Transverse colon (tissue), 4 donors: ENCODE results near the gene SMIM35.

- PRO-cap, result no peak
- RAMPAGE, long total RNA, 4 experiments, result no peak in any of the 4 experiments
Observed at GRCh38 chr11:116828928-116829421, 732 bp upstream of the APOC3 start.

GRCh38 chr11:116833271-116833745, 3.6 kb downstream of the APOC3 start:
- PRO-cap, result no peak
- RAMPAGE, long total RNA, 4 experiments, result no peak in any of the 4 experiments

DNA sequence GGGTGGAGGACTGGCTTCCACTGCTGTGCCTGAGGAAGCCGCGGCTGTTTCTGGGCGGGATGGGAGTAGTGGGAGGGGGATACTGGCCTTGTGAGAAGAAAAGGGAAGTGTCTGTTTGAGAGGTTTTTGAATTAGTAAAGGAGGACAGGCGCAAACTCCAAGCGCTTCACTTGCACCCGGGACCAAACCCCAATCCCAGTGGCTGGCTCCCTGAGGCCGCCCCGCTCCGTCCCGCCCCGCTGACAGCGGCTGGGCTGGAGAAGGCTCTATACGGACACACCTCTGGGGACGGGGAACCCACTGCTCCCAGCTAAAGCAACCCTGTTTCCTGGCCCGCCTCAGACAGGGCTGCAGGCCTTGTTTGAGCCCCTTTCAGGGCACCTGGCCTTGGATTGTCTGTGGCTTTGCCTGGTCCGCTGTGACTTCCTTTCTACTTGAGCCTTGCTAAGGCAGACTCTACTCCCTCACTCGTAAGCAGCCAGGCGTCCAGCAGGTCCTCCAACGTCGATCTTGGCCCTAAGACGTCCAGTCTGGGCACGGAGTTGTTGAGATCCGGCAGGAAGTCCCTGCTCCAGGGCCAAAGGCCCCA, 2.2 kb downstream of the APOA1 start:
- PRO-cap, result unidirectional peak, minus-strand start at position 512 of the sequence
- RAMPAGE, long total RNA, 4 experiments, result no peak in any of the 4 experiments

DNA sequence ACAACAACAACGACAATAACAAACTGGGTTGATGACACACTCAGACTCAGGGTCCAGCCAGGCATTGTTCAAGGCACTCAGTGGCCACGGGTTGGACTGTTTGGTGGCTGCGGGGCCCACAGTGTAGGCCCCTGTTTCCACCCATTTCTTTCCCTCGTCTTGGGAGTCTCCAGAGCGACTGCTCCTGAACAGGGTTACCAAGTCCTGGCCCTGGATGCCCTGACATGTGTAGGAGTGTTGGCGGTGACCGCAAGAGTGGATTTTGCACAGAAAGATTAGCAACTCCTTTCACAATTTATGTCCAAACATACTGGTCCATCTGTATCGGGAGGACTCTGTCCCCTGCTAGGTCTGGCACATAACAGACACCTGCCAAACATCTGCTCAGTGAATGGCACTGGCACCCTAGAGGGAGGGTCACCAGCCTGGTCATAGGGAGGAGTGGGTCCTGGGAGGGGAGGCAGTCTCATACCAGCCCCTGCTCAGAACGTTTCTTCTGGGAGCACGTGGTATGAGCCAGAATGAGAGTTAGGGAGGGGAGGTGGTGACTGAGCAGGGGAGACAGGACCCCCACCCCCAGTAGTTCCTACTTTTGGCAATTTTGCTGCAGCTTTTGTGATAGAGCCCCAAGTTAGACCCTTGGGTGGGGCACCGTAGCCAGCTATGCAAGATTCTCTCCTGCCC, 3.4 kb upstream of the APOA1 start:
- PRO-cap, result no peak
- RAMPAGE, long total RNA, 4 experiments, result no peak in any of the 4 experiments

GRCh38 chr11:116849931-116850874, 12.8 kb upstream of the APOA1 start:
- PRO-cap, result no peak
- RAMPAGE, long total RNA, 4 experiments, result no peak in any of the 4 experiments

DNA sequence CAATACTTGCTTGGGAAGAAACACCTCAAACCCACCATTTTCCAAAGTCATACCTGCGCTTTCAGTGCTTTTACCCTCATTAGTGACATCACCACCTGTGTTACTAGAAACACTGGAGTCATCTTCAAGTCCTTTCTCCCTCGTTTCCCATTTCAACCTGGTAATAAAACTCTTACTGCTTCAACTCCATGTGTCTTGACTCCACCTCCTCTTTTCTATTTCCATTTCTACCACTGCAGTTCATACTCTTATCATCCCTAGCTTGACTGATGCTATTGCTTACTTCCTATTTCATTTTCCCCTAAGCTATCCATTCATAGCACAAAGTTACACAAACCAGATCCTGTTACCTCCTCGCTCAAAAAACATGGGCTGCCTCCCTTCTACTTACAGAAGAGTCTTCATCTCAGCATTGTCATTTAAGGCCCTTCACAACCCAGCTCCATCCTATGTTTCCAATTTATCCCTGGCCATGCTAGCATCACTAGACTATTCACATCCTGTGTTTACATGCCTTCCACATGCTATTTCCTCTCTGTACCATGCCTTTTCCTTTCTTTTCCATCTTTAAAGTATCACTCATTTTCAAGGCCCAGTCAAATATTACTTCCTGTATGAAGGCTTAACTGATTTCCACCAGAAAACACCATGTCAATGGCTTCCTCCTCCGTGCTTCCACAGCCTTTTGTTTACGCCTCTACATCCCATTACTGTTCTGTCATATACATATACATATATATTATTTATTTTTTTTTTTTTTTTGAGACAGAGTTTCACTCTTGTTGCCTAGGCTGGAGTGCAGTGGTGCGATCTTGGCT, 62.9 kb upstream of the APOA1 start:
- PRO-cap, result no peak
- RAMPAGE, long total RNA, 4 experiments, result no peak in any of the 4 experiments

DNA sequence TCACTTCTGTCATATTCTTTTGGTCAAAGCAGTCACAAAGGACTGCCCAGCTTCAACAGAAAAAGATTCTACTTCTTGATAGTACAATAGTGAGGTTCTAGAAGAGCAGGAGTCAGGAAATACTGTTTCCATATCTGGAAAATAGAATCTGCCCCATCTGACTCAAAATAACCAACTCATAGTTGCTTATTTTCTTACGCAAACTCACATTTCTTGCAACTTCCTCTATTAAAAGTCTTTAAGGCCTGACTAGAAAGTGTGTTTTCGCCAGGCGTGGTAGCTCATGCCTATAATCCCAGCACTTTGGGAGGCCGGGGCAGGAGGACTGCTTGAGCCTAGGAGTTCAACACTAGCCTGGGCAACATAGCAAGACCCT, 116.8 kb downstream of the SIK3 start:
- PRO-cap, result no peak
- RAMPAGE, long total RNA, 4 experiments, result no peak in any of the 4 experiments

- PRO-cap, result unidirectional peak, plus-strand start at chr11:116984465
- RAMPAGE, long total RNA, 4 experiments, result no peak in any of the 4 experiments
Observed at GRCh38 chr11:116984128-116984656, 114.0 kb downstream of the SIK3 start.

DNA sequence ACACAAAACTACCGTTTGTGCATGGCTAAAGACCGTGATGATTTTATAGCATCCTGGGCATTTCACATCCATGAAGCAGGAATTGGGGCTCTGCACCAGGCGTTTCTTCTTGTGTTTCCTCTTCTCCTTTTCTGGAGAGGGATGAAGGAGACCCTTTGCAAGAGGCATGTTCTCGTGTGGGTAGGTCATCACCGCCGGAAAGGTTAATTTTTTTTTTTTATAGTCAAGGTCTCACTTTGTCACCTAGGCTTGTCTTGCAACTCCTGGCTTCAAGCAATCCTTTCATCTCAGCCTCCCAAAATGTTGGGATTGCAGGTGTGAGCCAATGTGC, 62.4 kb downstream of the SIK3 start:
- PRO-cap, result unidirectional peak, minus-strand start at position 202 of the sequence
- RAMPAGE, long total RNA, 4 experiments, result no peak in any of the 4 experiments

DNA sequence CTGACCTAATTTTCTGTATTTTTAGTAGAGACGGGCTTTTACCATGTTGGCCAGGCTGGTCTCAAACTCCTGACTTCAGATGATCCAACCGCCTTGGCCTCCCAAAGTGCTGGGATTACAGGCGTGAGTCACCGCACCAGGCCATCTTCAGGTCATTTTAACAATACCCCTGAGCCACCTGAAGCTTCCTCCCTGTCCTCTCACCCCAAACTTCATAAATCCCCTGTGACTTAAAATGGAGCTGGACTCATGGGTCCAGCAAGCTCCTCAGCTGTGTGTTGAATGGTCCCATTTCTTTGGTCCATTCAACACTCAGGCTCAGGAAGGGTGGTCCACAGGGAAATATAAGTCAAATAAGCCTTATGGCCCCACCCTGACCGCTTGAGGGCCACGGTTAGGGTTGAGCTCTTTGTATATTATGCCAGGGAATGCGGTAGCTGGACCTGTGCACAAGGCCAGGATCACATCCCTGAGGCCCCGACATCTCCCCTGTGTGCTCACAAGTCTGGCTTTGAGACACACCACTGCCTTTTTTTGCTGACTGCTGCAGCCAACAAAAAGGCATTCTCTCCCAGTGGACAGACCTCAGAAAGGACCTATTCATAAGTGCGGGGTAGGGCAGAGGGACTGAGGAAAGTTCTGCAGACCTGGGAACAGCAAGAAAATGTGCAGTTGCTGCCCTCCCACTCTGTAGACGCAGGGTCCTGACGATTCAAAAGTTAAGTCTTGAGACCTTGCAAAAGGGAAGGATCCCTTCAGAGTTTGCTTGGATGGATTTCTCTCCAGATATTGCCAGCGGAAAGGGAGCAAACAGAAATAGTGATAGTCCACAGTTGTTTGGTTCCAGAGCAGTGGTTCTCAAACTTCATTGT, 3.5 kb upstream of the SIDT2 start:
- PRO-cap, result no peak
- RAMPAGE, long total RNA, 4 experiments, result no peak in any of the 4 experiments

DNA sequence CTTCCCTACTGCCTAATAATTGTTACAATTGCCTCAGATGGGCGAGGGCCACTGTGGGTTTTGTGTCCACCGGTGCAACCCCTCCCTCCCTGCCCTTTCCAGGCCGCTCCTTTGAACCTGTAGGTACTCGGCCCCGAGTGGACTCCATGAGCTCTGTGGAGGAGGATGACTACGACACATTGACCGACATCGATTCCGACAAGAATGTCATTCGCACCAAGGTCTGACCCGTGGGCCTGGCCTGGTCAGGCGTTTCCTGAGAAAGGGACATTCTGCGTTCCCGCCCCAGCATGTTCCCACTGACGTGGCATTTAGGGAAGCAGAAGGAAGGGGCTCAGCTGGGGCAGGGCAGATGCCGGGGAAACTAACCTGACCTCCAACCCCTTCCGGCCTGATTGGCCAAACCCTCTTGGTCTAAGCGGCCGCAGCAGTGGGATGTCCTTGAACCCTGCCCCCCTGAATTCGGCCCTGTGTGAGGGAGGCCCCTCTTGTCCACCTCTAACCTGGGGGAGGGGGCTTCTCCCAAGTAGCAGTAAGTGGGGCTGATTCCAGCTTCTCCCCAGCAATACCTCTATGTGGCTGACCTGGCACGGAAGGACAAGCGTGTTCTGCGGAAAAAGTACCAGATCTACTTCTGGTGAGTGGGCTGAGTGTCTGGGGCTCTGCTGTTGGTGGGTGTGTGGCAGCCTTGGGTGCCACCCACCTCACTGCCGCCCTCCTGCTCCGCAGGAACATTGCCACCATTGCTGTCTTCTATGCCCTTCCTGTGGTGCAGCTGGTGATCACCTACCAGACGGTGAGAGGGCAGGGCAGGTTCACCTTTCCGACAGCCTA, 10.3 kb downstream of the SIDT2 start:
- PRO-cap, result no peak
- RAMPAGE, long total RNA, 4 experiments, result no peak in any of the 4 experiments

- PRO-cap, result no peak
- RAMPAGE, long total RNA, 4 experiments, result no peak in any of the 4 experiments
Observed at GRCh38 chr11:117204884-117205162, 5.7 kb downstream of the TAGLN start.

GRCh38 chr11:117209382-117210295, 10.5 kb downstream of the TAGLN start:
- PRO-cap, result no peak
- RAMPAGE, long total RNA, 4 experiments, result start-site peak on the plus strand in 1 of 4 experiments, at chr11:117209794-117210301 at its widest, 5 reads per replicate

DNA sequence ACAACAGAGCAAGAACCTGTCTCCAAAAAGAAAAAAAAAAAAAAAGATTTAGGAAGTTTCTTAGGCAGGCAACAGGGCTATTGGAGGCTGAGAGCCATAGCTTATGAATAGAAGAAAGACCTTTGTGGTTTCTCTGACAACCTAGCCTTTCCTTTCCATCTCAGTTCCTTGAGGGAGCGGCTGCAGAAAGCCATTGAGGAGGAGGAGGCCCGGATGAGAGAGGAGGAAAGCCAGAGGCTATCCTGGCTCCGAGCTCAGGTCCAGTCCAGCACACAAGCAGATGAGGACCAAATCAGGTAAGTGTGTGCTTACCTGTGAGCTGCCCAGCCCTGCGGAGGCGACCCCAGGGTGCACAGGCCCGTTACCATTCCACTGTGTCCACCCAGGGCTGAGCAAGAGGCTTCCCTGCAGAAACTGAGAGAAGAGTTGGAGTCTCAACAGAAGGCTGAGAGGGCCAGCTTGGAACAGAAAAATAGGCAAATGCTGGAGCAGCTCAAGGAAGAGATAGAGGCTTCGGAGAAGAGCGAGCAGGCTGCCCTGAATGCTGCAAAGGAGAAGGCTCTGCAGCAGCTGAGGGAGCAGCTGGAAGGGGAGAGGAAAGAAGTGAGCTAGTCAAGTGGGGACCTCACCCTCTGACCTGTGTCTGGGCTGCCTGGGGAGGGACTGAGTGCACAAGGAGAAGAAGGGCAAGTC, 63.1 kb downstream of the CEP164 start:
- PRO-cap, result no peak
- RAMPAGE, long total RNA, 4 experiments, result start-site peak on the plus strand in 2 of 4 experiments, centred at positions 219 to 516 of the sequence, 8 to 26 reads per replicate

DNA sequence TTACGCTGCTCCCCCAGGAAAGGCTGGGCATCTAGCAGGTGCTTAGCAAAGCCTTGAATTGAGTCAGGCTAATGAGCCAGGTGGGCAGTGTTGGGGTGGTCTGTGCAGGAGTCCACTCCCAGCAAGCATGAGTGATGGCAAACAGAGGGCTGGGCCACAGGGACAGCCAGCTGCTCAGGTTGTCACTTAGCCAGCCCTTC, 149.9 kb downstream of the DSCAML1 start:
- PRO-cap, result no peak
- RAMPAGE, long total RNA, 4 experiments, result no peak in any of the 4 experiments

DNA sequence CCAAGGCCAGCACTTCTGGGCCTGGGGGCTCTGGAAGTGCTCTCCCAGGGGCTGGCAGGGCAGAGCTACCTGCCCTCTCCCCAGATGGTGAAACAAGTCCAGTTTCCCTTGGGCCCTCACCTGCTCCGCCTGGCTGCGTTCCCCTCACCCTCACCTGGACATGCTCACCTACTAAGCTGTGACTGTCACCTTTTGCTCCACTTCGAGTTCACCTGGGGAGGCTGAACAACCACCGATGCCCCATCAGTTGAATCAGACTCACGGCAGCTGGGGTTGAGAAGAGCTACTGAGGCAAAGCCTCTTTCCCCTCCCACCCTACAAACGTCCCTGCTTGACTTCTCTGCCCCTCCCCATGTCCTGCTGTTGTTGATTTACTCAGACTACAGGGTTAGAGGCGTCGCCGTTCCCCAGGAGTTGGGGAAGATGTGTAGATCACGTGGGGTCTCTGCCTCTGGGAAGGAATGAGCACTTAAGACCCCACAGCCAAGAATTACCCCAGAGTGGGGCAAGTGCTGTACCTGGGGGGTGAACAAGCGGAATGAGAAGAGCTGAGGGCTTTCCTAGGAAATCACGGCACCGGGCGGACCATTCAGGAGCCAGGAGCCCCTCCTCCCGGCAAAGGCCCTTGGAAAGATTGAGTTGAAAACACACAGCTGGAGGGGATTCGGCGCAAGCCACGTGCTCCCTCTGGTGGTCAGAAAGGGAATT, 7.2 kb downstream of the FXYD2 start:
- PRO-cap, result unidirectional peak, minus-strand start at position 254 of the sequence
- RAMPAGE, long total RNA, 4 experiments, result start-site peak on the minus strand in 1 of 4 experiments, centred at position 430 of the sequence, 33 reads per replicate

DNA sequence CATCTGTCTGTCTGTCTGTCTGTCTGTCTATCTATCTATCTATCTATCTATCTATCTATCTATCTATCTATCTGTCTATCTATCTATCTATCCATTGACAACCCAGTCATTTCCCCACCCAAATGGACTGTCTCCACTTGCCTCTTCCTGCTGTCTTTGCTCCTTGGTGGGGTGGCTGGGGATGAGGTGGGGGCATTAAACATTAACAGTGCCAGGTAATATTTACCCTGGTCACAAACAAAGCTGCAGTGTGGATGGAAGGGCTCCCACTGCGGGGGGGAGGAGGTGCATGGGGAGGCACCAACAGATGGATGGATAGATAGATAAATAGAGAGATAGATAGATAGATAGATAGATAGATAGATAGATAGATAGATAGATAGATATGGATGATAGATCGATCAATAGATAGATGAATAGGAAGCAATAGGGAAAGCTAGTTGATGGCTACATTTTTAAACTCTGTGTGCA, 2.2 kb upstream of the FXYD2 start:
- PRO-cap, result no peak
- RAMPAGE, long total RNA, 4 experiments, result no peak in any of the 4 experiments

- PRO-cap, result no peak
- RAMPAGE, long total RNA, 4 experiments, result no peak in any of the 4 experiments
Observed at GRCh38 chr11:117869074-117869420, 7.4 kb downstream of the FXYD6 start.

DNA sequence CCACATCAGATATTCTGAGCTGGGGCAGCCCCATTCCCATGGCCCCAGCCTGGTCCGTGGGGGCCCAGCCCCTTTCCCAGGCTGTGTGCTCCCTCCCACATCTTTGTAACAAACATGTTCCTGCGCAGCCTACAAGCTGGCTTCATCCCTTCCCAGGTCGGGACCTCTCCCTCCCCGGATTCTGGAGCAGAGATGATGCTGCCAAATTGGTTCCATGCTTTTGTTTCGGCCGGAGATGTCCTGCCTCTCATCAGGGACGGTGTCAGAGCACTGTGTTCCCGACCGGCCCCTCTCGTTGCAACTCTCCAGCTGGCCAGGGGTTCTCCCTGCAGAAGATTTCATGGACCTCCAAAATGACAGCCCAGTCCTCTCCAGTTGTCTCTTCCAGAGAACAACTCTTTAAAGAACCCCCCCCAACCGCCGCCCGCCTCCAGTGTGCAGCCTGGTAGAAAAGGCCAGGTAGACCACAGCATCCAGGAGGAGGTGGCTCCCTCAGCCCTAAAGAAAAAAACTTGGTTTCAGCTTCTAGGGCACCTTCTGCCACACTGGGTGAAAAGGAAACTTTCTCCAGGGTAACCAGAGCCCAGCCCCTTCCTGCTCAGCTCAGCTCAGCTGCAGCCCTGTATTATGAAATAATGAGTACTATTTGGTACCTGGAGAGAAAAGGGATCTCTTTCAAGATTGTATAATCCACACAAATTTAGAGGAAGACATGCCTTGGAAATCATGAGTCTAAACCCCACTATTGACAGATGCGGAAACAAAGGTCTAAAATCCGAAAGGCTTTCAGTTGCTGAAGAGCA, 3.6 kb downstream of the FXYD6 start:
- PRO-cap, result no peak
- RAMPAGE, long total RNA, 4 experiments, result no peak in any of the 4 experiments

DNA sequence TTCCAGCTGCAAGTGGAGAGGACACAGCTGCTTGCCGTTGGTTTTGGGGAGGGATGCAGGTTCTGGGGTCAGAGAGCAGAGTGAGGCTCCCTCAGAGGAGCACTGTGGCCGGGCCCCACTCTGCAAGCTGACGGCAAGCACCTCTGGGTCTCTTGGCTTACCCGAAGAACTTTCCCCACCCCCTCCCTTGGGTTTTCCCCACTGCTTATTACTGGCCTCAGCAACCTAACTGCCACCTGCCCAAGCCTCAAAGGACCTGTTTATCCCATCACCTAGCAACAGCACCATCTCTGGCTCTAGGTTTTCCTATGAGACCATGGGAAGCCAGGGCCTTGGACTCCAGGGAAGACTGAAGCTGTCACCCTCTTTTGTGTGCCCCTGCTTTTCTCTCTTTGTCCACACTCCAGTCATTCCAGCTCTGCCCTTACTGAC, at the start of gene SMIM35:
Gene SMIM35 (minus strand): TSS at position 145 of the 432 bp plus-strand sequence.
- PRO-cap, result no peak
- RAMPAGE, long total RNA, 4 experiments, result no peak in any of the 4 experiments